Anterior vena cava (tissue), 1 donor: ENCODE measurements around a stretch of chr1.

DNA sequence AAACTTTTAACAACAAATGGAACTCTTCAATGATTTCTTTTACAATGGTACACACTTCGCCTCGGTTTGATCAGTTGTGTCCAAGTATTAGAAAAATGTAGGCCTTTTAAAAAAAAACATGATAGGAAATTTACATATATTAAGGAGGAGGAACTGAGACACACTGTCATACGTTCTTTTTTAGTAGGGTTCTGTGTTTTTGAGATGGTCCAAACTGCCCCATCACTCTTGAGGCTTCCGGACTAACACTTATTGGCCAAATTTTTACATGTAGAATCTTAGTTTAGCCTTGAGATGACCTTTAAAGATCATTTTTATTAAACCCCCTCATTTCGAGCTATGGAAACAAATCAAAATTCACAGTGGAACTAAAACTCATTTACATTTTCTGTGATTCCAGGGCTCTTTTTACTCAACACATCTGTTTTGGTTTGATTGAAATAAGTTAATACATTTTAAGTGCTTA, 1.4 kb downstream of the PRDM2 start:
- PRO-cap: no peak

GRCh38 chr1:13728191-13728675, 28.2 kb downstream of the PRDM2 start:
- PRO-cap: no peak

DNA sequence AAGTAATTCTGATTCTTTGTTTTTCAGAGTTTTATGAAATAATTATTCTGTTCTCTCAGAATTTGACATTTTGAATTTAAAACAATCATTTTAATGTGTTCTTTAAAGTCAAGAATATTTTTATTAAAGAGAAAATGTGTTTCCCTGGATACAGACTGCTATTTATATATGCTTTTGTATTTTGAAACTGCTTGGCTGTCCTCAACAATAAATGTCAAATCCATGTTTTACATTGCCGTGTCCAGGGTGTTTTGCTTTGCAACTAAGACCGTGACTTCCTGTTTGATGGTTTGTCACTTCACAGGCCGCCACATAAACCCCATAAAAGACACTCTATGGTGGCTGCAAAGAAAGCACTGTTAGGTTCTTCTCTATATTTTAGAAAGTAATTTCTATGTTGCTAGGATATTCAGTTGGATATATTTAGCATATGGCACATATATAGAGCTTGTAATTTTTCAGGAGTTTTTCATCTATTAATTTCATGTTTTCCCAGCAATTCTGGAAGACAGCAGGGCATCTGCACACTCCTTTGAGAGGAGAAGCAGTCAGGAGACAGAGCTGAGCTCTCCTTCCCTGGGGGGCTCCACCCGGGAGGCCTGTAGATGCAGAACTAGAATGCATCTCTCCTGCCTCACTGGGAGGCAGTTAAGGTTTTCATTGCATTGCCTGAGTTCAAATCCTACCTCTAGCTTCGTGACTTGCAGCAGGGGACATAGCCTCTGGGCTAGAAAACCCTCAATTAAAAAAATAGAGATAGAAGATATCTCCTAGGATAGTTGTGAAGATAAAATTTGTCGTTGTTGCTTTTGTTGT, 33.1 kb downstream of the PRDM2 start:
- PRO-cap: no peak

DNA sequence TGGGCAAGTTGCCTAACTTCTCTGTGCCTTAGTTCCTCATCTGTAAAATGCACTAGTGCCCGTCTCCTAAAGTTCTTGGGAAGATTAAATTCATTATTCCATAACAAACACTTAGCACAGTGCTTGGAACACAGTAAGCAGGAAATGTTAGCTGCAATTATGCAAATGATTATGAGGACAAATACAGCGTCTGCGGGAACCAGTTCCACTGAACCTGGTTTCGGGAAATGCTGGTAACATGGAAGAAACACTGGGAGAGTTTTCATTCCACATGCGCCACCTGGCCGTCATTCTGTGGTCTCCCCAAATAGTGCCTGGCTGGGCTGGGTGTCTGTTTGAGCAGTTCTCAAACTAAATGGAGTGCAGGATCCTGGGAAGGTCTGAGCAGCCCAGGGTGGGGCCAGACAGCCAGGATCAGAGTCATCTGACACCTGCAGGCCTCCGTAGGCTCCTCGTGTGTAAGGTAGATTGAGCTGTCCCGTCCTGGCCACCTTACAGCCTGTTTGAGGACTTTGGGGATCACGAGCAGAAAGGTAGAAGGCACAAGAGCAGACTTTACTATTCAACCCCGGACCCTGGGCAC, 101.7 kb downstream of the PRDM2 start:
- PRO-cap: no peak

DNA sequence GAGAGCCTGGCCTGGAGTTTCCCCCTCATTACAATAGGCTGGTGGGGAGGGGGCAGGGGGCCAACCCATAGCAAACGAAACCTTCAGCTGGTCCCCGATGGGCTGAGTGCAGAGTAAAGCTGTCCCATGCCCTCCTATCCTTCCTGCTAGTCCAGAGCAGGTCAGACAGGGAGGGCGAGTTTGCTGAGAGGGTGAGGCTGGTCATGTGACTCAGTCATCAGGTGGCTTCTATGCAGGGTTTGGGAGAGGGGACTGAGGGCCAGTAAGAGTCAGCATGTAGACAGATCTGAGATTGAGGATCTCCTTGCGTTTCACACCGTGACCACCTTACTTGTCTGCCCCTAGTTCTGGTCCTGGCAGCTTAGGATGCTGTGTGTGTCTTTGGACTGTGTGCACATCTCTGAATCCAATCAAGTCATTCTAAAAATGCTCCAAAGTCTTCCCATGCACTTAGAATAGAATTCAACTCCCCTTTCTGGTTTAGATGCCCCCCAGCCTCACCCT, 129.5 kb downstream of the PRDM2 start:
- PRO-cap: no peak

DNA sequence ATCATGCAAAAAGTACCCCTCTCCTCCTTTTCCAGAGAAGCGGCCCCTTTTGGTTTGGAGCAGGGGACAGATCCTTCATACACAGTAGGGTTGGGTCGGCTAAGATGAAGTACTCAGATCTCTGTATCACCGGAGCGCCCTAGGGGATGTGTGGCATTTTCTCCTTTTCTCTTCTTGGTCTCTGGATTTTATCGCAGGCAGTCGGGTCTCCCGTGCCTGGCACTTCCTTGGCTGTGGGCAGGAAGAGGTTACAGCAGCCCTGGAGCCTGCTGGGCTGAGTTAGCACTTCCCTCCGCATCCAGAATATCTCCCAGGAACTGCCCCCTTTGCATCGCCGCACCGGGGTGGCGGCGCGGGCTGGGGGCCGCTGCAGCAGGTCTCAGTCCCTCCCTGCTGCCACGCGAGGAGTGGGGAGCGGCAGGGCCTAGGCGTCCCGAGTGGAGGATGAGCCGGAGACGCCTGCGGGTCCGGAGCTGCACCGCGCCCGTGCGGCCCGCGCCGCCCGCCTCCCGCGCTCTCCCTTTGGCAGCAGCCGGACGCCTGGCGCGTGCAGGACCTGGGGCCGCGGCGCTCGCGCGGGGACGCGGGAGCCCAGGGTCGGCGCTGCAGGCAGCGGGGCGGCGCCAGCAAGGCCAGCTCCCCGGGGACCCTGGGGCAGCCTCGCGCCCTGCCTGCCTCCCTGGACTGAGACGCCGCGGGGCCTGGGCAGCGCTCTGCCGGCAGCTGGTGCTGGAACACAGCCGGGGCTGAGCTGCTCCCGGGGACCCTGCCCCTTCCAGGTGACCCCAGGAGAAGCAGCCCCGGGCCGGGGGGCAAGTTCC, 192.7 kb downstream of the PRDM2 start:
- PRO-cap: unidirectional peak, minus-strand start at position 519 of the sequence

- PRO-cap: no peak
Observed at GRCh38 chr1:13948482-13949623, 248.9 kb downstream of the PRDM2 start.

- PRO-cap: no peak
Observed at GRCh38 chr1:14366280-14366661, 232.2 kb upstream of the KAZN start.

DNA sequence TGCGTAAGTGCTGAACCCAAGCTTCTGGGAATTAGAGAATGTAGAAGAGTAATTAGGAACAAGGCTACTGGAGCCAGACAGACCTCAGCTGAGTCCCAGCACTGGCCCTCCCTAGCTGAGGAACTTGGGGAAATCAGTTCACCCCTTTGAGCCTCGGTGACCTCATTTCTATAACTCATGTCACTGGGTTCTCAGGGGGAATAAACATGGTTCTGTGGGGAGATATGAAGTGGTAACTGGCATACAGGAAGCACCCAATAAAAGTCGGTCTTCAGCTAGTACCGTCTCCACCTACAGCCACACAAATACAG, 44.6 kb upstream of the KAZN start:
- PRO-cap: no peak

GRCh38 chr1:14634344-14634801, 35.9 kb downstream of the KAZN start:
- PRO-cap: no peak

GRCh38 chr1:14925012-14925572, 228.5 kb upstream of the TMEM51 start:
- PRO-cap: unidirectional peak, minus-strand start at chr1:14925070

DNA sequence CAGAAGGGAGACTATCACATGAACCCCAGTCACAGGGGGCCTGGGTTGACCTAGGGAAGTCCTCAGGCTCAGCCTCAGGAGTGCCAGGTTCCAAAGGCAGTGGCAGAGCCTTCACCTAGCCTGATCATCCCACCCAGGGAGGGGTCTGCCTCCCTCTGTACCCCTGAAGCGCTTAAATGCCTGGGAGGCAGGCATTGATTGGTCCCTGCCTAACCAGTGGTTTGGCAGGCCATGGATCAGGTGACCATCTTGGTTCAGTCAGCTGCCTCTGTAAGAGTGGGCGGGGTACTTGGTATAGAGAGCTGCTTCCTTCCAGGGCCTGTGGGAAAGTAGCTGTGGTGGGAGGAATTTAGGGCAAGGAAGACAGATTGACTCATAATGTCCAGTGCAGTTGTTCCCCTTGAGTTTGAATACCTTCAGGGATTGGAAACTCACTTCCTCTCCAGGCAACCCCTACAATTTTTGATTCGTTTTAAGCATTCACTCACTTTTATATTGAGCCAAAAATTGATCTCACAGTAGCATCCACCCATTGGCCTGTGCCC, 213.6 kb upstream of the TMEM51 start:
- PRO-cap: no peak

- PRO-cap: no peak
Observed at GRCh38 chr1:15007394-15008348, 145.9 kb upstream of the TMEM51 start.

DNA sequence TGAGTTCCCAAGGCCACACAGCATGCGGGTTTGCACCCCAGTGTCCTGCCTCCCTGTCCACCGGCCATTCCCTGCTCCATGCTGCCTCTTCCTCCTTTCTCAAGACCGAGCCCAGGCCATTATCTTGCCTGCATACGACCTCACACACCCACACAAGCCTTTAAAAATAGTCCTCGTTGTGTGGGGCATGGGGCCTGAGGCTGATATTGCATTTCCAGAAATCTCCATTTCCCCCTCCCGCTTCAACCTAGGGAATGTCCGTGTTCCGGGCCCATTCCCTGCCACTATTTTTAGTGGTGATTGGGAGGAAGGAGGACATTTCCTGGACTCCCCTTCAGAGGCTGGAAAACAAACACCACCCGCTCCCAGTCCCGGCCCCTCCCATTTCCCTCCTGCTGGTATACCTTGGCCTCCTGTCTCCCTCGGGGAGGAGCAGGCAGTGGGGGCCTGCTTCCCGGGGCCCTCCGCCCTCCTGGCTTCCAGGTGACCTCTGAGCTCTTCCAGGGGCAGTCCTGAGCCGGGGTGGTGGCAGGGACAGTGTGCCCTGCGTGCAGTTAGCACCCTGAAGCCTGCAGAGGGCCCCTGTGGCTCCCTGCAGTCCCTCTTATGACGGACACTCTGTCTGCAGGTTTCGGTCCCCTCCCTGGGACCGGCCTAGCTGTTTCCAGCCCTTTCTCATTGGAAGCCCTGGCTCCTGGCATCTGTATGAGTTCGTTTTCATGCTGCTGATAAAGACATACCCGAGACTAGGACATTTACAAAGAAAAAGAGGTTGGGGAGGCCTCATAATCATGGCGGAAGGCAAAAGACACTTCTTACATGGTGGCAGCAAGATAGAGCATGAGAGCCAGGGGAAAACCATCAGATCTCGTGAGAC, 132.2 kb upstream of the TMEM51 start:
- PRO-cap: no peak

GRCh38 chr1:15028243-15028509, 125.4 kb upstream of the TMEM51 start:
- PRO-cap: no peak

GRCh38 chr1:15090298-15091047, 63.1 kb upstream of the TMEM51 start:
- PRO-cap: no peak

DNA sequence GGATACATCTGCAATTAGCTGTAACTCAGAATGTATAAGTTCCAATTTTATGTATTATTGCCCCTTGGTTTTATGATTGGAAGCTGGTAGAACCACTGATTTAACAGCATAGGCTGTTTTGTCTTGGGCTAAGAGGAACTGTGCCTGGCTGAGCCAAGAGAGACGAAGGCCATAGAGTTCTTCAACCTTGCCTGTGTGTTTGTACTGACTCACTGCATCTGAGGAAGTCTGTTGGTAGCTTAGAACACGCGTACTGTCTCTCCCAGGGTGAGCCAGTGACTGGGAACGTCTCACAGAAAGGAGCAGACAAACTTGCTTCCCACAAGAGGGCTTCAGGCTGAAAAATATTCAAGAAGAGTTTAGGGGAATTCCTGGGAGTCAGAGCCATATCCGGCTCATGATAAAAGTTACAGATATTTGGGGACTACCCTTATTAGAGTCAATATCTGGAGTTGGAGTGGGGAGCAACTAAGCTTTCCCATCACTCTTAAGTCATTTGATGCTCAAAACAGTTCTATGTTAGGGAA, 15.0 kb downstream of the TMEM51 start:
- PRO-cap: no peak

GRCh38 chr1:15170933-15171403, 17.4 kb downstream of the TMEM51 start:
- PRO-cap: no peak

GRCh38 chr1:15186518-15187101, 33.1 kb downstream of the TMEM51 start:
- PRO-cap: no peak

GRCh38 chr1:15260623-15261228, 13.7 kb downstream of the FHAD1 start:
- PRO-cap: no peak